Right ventricle myocardium (tissue), 1 donor: ENCODE results near the gene CARD11.

- PRO-cap, 2 experiments: no peak in any of the 2 experiments
Observed at GRCh38 chr7:2084697-2085254, 148.0 kb downstream of the MAD1L1 start.

DNA sequence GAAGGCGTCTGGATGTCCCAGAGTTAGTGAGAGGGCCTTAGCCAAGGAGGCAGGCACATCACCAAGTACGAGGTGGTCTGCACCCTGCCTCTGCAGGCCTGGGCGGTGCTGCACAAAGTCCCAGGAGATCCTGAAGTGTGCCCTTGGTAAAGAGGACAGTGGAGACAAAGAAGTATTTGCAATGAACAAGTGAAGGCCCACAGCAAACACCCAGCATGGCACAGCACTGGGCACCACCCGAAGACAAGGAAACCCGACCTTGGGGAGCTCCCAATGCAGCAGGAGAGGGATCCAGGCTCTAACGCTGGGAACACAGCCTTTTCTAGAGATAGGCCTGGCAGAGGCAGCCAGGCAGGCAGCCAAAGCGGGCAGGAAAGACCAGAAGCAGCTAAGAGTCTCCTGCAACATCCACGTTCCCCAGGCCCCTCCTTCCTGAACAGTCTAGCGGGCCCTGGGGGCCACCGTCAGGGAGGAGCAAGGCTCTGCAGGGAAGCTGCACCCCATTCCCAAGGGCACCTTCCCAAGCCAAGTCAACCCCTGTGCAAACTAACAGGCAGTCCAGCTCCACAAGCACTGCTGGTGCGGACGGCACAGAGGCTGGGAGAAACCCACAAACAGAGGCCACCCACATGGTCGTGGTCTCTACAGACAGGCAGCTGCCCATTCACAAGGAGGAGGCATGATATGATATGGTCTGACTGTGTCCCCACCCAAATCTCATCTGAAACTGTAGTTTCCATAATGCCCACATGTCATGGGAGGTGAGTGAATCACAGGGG is 115.8 kb downstream of the MAD1L1 start:
- PRO-cap, 2 experiments: no peak in any of the 2 experiments

DNA sequence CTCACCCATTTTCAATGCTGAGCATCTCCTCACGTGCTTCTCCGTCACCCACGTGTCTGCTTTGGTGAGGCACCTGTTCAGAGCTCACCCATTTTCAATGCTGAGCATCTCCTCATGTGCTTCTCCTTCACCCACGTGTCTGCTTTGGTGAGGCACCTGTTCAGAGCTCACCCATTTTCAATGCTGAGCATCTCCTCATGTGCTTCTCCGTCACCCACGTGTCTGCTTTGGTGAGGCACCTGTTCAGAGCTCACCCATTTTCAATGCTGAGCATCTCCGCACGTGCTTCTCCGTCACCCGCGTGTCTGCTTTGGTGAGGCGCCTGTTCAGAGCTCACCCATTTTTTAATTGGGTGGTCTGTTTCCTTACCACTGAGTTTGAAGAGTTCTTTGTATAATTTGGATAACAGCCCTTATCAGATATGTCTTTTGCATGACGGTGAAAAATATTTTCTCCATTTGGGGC is 99.7 kb downstream of the MAD1L1 start:
- PRO-cap, 2 experiments: no peak in any of the 2 experiments

GRCh38 chr7:2362403-2363321 is 8.0 kb downstream of the EIF3B start:
- PRO-cap, 2 experiments: no peak in any of the 2 experiments

GRCh38 chr7:2371633-2372257 is 17.1 kb downstream of the EIF3B start:
- PRO-cap, 2 experiments: no peak in any of the 2 experiments

DNA sequence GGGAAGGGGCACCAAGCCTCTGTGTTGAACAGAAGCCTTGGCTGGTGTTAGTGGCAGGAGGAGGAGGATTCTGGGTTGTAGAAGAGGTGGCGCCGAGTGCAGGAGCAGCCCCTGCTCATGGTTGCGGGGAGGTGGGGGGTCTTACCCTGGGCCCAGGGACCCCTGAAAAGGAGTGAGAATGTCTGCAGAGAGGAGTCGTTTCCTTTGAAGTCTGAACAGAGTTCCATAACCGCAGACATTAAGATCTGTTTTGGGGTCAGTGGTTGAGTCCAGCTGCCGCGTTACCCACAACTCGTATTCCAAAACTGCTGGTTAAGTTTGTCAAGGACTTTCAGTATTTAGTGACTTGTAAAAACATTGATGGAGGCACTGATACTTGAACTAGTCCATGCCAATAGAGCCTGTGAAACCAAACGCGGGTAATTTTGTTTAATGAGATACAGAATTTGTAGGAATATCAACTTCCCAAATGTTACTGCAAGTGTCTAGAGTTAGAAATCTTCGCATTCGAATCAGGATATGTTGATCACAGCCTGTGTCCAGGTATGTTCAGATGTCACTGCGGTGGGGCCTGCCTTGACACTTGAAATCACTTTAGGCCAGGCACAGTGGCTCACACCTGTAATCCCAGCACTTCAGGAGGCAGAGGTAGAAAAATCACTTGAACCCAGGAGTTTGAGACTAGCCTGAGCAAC is 21.1 kb downstream of the EIF3B start:
- PRO-cap, 2 experiments: no peak in any of the 2 experiments

- PRO-cap, 2 experiments: no peak in any of the 2 experiments
Observed at GRCh38 chr7:2380041-2380775, 23.2 kb upstream of the CHST12 start.

- PRO-cap, 2 experiments: peak in 1 of 2 experiments; most common plus-strand start chr7:2400133 (in 1)
Observed at GRCh38 chr7:2399648-2400564, 3.5 kb upstream of the CHST12 start.

DNA sequence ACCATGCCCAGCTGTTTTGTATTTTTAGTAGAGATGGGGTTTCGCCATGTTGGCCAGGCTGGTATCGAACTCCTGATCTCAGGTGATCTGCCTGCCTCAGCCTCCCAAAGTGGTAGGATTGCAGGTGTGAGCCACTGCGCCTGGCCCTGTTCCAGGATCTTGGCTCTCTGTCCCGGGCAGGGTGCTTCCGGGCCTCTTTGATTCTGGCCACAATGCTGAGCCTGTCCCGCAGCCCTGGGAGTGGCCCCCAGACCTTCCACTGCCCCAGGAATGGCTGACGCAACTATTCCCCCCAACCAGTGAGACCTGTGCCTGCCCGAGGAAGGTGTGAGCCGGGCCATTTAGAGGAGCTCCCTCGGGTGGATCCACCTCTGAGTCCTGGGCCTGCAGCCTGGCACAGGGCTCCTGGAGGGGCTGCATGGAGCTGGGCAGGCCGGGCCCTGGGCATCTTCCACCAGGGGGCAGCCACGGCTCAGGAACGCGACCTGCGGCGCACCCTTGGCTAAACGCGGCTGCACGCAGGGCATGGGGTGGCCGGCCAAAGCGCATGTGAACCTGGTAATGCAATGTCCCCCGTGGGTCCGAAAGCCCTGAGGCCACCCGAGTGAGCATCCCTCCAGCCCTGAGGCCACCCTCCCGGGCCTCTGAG is 25.0 kb downstream of the GRIFIN start:
- PRO-cap, 2 experiments: no peak in any of the 2 experiments

GRCh38 chr7:2493244-2493759 is 17.1 kb upstream of the GRIFIN start:
- PRO-cap, 2 experiments: no peak in any of the 2 experiments

DNA sequence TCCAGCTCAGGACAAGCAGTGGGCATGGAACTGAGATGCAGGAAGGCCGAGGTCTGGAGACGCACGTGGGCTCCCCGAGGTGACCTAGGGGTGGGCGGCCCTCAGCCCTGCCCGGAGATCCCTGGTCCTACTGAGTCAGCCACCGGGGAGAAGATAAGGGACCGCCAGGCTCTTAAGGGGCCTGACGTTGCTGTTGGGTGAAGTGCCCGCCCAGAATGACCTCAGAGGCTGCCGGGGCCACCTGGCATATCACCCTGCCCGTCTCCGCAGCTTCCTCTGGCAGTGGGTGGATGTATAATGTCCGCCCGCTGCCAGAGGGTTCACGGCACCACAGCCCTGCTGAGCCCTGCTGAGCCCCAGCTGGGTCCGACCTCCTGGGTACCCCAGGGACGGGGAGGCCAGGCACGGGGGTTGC is 8.8 kb upstream of the LFNG start:
- PRO-cap, 2 experiments: no peak in any of the 2 experiments

DNA sequence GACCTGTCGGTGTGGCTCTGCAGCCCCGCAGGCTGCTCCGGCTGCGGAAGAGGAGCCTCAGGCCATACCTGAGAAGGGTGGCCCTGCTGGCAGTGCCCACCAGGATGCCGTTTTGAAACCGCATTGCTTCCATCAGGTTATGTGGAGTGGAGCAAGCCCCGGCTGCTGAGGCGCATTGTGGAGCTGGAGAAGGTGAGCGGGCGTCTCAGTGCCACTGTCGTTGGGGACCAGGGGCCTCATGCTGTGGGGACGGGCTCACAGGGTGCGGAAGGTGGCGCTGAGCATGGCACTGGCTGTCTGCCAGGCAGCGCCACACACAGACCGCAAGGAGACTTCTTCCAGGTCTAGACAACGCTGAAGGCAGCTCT is 28.9 kb downstream of the IQCE start:
- PRO-cap, 2 experiments: no peak in any of the 2 experiments

DNA sequence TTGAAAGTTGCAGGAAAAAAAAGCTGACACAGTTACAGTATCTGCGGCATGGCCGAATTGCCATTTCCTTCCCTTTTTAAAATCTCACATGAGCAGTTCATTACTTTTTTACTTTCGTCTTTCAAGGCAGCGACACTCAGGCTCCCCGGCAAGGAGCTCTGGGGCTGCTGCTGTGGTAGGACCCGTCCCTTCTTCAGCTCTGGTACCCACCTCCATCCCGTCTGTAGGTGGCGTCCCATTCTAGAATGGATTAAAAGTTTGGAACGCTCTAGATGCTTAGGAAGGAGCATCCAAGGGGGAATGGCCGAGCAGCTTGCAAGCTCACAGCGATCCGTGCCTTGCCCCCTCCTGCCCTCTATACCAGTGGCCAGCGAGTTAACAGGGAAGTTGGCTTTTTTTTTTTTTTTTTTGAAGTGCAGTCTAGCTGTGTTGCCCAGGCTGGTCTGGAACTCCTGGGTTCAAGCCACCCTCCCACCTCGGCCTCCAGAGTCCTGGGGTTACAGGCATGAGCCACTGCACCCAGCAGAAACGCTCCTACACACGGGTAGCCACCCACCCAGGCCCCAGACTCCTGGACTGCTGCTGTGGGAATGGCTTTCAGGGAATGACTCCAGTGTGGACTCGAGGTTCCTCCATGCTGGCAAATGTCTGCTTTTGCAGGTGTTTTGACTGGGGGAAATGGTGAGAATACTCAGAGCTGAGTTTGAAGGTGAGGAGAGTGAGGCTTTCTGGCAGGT is 22.7 kb upstream of the TTYH3 start:
- PRO-cap, 2 experiments: peak in 1 of 2 experiments; most common plus-strand start position 117 of the sequence (in 1)

DNA sequence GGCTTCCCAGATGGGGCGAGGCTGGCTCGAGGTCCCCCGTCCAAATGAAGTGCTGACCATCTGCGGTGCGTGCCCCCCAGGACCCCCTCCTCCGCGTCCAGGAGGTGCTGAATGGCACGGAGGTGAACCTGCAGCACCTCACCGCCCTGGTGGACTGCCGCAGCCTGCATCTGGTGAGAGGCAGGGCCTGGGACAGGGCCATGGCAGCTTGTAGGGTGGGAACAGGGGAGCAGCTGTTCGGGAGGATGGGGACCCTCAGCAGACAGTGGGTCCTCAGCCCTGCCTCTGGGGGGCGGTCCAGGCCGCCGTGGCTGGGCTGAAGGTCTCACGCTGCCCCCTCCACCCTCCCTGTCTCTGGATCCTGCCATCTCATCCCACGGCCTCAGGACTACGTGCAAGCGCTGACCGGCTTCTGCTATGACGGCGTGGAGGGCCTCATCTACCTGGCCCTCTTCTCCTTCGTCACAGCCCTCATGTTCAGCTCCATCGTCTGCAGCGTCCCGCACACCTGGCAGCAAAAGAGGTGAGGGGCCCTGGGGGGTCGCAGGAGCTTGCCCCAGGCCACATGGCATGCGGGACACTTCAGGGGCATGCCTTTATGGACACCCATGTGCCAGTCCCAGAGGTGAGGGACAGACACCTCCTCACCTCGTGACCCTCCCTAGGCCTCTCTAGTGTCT is 24.4 kb downstream of the TTYH3 start:
- PRO-cap, 2 experiments: no peak in any of the 2 experiments

DNA sequence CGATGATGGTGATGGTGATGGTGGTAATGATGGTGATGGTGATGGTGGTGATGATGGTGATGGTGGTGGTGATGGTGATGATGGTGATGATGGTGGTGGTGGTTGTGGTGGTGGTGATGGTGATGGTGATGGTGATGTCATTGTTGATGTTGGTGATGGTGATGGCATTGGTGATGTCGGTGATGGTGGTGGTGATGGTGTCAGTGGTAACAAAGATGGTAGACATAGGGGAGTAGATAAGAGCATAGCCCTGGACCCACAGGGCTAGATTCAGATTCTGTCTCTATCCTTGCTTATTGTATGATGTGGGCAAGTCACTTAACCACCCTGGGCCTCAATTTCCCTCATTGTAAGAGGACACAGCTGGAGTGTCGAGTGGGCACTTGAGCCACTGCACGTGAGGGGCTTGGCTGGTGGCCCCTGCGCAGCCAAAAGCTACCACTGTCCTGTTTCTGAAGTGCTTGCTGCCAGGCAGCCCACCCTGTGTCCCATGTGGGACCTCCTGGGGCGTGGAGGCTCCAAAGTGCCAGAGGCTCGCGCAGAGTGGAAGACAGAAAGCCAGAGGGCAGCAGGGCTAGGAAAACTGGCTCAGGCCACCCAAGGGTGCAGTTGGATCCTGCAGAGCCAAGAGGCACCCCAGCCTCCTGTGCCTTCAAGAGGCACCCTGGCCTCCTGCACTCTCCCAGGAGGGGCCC is 25.7 kb downstream of the TTYH3 start:
- PRO-cap, 2 experiments: no peak in any of the 2 experiments

DNA sequence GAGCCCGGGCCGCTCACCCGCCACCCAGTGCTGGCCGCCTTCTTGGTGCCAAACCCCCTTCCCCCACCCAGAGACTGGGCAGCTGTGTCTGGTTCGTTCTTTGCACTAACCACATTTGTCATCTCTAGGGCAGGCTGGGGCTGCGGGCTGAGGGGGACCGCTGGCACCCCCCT is 25.7 kb upstream of the AMZ1 start:
- PRO-cap, 2 experiments: no peak in any of the 2 experiments

- PRO-cap, 2 experiments: no peak in any of the 2 experiments
Observed at GRCh38 chr7:2664291-2664964, 23.6 kb upstream of the AMZ1 start.

DNA sequence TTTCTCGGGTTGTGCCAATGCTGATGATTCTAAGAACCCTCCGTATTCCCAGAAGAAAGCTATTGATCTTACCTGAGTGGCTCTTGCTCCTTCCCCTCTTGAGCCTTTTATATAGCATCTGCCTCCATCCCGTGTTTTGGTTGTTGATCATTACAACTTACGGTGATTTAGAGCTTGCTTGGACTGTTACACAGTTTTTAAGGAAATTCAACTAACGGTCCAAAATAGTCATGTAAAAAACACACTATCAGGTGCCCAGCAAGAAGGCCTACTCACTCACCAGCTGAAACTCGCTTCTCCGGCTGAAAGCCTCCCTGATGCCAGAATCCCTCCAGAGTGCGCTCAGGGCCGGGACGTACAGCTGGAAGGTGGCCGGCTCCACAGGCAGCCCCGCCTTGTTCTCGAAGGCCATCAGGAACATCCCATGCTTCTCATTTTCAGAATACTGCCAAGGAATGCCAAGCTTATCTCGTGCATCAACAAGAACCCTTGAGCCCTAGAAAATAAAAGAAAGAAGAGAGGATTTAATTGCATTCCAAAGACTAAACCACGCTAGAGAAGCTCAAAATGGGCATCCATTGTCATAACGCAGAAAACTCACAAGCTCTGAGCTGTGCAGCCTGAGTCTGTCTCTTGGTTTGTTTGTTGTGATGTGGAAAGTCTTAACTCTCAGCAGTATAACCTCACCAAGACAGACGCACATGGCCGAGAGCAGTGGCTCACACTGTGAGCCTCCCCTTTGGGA is 49.3 kb downstream of the GNA12 start:
- PRO-cap, 2 experiments: no peak in any of the 2 experiments

GRCh38 chr7:3042892-3043513 is 664 bp downstream of the CARD11 start:
- PRO-cap, 2 experiments: no peak in any of the 2 experiments

- PRO-cap, 2 experiments: no peak in any of the 2 experiments
Observed at GRCh38 chr7:3043514-3044208, at the start of gene CARD11. Gene CARD11 (minus strand): TSS chr7:3043867.